GM19240 (cell line): ENCODE measurements around the gene HSD17B4.

DNA sequence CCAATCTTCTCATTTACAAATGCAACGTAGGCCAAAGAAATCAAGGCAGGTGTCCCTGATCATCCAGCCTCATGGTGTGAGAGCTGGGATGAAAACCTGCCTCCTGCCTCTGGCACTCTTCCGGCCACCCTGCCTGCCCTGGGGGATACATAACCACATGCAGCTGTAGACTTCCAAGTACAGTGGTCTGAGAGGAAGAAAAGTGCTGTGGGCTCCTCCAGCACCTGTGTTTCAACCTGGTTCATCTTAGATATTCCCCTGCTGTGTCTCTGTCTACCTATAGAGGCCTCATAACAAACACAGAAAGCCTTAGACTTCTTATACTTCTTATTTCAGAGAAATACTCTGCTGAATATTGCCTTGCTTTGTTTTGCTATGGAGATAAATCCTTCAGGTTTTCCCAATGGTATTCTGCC, 19.6 kb upstream of the TNFAIP8 start:
- RRBS = no CpG with 5 or more reads among the region's 2 CpGs

GRCh38 chr5:119452096-119453611, at the start of gene HSD17B4:
TSS of gene HSD17B4 (plus strand) at chr5:119452497.
- RRBS = 2% methylated on average over 16 of the region's 62 CpGs

DNA sequence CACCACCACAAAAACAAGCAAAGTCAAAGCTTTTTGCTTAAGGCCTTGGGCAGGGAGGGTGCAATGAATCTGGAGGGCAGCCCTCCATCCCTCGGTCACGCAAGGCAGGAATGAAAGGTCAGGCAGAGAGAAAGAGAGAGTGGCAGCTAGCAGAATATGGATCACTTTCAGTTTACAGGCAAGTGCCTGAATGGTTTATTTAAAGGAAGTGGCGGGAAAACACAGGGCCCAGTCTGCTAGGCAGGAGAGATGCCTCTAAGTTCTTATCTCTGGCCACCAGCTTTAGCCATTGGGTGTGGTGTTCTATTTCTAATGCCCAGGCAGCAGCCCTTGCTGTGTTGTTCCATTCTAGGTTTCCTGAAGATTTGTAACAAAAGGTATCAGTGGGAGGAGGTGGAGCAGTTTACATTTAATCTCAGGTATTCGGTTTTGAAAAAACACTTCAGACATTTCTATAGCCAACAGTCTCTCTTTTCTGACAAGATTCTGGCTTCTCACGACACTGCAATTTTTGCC, 16.1 kb upstream of the ZNF474 start:
- RRBS = no CpG with 5 or more reads among the region's 5 CpGs

GRCh38 chr5:122702498-122702839, 72.4 kb upstream of the SNX2 start:
- RRBS = no CpG with 5 or more reads among the region's 2 CpGs

DNA sequence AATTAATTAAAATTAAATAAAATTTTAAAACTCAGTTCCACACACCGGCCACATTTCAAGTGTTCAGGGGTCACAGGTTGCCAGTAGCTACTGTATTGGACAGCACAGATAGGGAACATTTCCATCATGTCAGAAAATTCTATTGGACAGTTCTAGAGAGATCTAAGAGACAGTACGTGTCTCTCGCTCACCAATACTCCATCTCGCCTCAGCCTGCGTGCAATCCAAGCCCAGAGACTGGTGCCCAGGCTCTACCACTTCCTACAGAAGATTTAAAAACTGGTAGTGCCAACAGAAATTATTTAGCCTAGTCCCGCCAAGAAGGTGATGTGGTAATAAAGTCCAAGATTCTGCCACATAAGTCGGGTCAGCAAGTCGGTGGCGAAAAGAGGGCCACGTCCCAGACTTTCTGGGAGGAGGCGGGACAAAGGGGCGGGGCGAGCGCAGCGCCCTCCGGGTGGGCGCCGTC, 364 bp upstream of the SNX2 start:
- RRBS = no CpG with 5 or more reads among the region's 18 CpGs

DNA sequence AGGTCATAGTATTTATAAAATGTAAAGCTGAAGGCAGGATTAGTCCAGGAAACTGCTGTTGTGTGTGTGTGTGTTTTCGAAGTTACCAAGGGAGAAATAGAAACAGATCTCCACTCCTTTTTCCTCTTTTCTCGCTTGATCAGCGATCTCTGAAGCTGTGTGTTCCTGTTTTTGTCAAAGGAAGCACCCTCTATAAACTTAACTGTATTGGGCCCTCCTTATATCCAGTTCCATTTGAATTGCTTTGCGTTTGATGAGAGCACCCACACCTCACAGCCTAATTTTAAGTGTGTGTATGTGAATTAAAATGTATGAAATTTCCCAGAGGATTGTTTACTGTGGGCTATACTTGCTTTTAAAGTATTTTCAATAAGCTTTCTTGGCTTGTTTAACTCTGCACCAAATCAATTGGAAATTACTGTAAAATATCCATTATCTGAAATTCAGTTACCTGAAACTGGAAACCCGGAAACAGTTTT, 972 bp downstream of the SNX2 start:
- RRBS = no CpG with 5 or more reads among the region's 5 CpGs

- RRBS = no CpG with 5 or more reads among the region's 1 CpG
Observed at GRCh38 chr5:123429123-123429509, 5.9 kb upstream of the CEP120 start.

DNA sequence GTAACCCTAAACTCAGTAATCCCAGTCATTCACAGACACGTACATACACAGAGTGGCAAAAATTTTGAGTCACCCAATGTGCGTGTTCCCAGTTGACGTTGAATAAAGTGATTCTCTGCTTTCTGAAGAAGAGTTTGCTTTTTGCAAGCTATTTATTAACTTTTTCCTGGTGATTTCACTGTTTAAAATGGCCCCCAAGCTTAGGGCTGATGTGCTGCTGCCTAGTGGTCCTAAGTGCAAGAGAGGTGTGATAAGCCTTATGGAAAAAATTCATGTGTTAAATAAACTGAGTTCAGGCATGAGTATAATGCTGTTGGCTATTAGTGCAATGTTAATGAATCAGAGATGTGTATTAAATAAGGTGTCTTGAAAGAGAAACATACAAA, 16.9 kb downstream of the CSNK1G3 start:
- RRBS = no CpG with 5 or more reads among the region's 3 CpGs

GRCh38 chr5:123549440-123550666, 37.9 kb downstream of the CSNK1G3 start:
- RRBS = no CpG with 5 or more reads among the region's 8 CpGs

DNA sequence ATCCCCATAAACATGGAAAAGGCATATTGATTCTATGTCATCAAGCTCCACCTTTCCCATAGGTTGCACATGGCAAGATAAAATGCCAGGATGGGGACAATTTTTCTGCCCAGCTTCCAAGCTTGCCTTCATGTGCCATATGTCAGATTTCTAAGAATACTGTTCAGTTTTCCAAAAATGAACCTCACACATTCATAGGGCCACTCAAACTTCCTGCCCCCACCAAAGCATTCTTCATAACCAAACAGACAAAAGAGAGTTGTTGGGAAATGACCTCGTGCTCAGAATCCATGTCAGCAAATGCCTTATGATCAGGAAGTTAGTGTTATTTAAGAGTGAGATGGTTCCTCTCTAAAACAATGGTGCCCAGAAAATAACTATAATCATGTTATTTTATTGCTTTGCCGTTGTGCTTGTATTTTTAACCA, 208.3 kb downstream of the ZNF608 start:
- RRBS = no CpG with 5 or more reads among the region's 2 CpGs

GRCh38 chr5:124677263-124677477, 69.3 kb downstream of the ZNF608 start:
- RRBS = no CpG with 5 or more reads among the region's 2 CpGs

DNA sequence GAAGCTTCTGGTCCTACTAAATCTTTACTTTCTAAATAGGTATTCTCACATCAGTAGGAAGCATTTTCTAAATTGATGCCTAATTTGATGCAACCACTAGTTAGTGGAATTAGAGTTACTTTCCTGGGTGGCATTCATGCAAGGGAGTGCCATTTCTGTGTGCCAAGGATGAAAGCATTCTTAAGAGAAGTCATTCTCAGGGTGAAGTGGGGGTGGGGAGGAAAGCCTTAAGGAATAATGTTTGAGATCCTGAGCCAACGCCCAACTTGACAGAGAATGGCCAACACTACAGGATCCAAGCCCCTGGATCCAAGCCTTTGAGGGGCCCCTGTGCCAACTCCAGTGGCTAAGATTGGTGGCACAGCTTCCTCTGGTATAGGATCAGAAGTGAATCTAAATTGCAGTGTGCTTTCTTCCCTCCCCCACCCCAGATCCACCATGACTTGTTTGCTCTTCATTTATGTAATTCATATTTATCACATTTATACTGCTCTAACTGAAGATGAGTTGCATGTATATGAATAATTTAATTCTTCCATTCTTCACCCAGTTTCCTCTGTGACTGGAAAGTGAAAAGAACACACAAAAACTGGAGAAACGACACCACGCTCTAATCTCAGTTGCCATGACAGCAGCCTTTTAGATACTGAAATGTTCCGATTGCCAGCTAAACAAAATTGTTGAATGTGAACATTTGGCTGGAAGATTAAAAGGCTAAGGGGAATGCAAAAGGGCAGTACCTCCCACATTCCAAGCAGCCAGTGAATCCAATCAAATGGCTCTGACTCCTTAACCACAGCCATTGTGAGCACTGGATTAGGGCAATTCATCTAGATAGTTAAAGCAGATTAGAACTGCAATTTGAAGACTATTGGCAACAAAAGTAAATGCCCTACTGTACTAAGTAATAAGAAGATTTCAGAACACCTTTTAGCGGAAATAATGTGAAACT, 4.5 kb downstream of the ZNF608 start:
- RRBS = no CpG with 5 or more reads among the region's 5 CpGs

- RRBS = no CpG with 5 or more reads among the region's 4 CpGs
Observed at GRCh38 chr5:124745674-124746186, 709 bp downstream of the ZNF608 start.

DNA sequence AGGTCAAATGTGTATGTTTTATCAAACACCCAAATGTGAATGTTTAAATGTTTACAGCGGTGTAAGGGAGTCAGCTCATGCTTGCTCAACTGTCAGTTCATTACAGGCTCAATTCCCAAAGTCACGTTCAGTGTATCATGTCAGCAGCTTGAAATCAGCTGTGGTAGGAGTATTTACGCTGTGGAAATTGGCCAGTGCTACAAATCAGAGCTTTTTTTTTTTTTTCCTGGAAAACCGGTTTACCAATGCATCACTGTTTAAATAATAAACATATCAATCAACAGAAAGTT, 57.8 kb upstream of the GRAMD2B start:
- RRBS = no CpG with 5 or more reads among the region's 4 CpGs

- RRBS = no CpG with 5 or more reads among the region's 7 CpGs
Observed at GRCh38 chr5:126368301-126368935, 54.8 kb upstream of the GRAMD2B start.

DNA sequence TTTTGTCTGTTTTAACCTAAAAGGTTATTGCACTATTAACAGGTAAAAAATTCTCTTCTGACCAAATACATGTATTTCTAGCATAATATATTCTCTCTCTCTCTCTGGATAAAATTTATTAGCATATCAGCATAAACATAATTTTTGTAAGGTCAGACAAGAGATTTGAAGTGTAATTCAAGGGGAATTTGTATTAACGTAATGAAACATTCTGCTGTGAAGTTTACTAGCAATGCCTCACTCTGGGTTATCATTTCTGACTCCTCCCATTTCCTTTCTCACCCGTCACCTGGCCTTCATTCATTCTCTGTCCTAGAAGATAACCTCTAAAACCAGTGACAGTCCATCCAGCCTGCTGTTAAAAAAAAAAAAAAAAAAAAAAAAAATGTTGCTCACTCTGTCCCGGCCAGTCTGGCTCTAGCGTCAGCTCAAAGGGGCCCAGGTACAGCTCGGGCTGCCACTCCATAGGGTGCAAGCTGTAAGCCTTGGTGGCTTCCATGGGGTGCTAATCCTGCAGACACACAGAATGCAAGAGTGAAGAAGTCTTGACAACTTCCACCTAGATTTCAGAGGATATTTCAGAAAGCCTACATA, 27.2 kb downstream of the GRAMD2B start:
- RRBS = no CpG with 5 or more reads among the region's 5 CpGs

- RRBS = no CpG with 5 or more reads among the region's 2 CpGs
Observed at GRCh38 chr5:126461734-126462176, 38.5 kb downstream of the GRAMD2B start.

DNA sequence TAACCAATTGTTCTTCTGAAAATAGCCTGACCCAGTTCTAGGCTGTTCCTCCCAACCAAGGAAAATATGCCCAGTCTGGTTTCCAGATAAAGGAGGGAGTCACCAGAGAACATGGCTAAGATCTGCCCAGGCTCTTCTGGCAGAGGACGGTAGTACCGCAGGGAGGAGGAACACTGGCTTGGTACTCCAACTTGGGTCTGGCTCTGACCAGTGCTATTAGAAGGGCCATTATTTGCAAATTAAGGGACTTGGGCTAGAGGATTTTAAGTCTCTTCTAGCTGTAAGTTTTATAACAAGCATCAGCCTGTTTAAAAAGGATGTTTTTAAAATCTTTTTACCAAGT, 63.2 kb downstream of the GRAMD2B start:
- RRBS = no CpG with 5 or more reads among the region's 2 CpGs

DNA sequence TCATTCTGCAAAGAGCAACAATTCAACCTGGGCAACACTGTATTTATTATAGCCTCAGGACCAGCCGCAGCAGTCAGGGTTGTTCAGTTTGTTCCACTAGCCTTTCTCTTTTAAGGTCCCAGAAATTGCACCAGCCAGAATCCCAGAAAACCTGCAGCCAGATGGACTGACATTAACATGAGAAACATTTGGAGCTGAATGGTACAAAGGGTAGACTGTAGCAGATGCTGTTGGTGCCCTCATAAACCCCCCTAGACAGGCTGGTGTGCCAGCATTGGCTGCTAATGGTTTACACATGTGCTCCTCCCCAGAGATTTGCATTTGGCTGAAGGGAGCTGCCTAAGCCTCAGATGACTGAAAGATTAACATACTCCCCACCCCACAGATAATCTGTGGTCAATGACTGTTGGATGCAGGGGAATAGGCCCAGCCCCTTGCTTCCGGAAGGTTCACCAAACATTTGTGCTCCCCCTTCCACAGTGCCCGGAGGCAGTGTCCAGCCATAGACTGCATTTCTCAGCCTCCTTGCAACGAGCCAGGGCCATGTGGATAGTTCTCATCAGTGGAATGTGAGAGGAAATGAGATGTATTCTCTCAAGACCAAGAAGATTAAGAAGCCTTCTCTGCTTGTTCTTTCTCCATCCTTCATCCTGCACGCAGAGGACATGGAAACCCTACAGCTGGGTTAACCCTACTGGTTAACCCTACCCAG, 48.7 kb downstream of the TEX43 start:
- RRBS = 54% methylated on average over 1 of the region's 5 CpGs

- RRBS = no CpG with 5 or more reads among the region's 6 CpGs
Observed at GRCh38 chr5:126776143-126776374, 877 bp upstream of the LMNB1 start.